Esophagus squamous epithelium (tissue), 4 donors: ENCODE measurements around the genes CFHR4, F13B and PTPRC.

- PRO-cap = bidirectional peak, plus-strand start at chr1:192512663, minus-strand start at chr1:192512418
- RAMPAGE, long total RNA, 4 experiments = no peak in any of the 4 experiments
Observed at GRCh38 chr1:192512568-192512868, 63.1 kb upstream of the RGS1 start.

GRCh38 chr1:192827163-192827675 is 18.4 kb downstream of the RGS2 start:
- PRO-cap = unidirectional peak, plus-strand start at chr1:192827496
- RAMPAGE, long total RNA, 4 experiments = no peak in any of the 4 experiments

DNA sequence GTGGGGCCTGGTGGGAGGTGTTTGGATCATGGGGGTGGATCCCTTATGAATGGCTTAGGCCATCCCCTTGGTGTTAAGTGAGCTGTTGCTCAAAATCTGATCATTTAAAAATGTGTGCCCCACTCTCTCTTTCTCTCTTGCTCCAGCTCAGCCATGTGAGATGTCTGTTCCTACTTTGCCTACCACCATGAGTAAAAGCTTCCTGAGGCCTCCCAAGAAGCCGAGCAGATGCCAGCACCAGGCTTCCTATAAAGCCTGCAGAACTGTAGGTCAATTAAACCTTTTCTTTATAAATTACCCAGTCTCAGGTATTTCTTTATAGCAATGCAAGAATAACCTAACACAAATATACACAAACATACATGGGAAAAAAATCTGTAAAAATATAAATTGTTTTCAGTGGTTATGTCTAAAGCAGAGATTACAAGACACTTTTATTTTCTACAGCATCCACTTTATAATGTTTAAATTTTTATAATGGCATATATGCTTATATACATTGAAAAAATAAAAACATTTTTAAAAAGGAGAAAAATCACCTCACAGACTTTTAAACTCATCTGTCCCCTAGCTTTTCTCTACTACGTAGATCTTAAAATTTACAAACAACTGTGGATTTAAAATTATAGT is 13.7 kb downstream of the UCHL5 start:
- PRO-cap = no peak
- RAMPAGE, long total RNA, 4 experiments = no peak in any of the 4 experiments

DNA sequence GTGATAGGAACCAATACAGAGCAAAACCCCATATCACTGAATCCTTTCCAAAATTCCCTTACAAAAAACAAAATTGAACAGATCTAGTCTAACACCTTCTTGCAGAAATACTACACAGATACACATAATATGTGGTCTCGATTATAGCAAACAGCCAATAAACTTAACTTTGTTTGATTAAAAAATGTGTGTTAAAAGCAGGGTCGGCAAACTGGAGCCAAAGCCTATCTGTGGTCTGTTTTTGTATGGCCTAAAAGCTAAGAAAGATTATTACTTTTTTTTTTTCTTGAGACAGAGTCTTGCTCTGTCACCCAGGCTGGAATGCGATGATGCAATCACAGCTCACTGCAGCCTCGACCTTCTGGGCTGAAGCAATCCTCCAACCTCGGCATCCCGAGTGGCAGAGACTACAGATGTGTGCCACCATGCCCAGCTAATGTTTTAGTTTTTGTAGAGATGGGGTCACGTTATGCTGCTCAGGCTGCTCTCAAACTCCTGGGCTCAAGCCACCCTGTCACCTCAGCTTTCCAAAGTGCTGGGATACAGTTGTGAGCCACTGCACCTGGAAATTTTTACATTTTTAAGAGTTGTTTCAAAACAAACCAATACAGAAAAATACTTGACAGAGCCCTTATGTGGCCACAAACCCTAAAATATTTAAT is 6.4 kb upstream of the GLRX2 start:
- PRO-cap = unidirectional peak, plus-strand start at position 374 of the sequence
- RAMPAGE, long total RNA, 4 experiments = no peak in any of the 4 experiments

GRCh38 chr1:193257104-193257961 is 70.9 kb upstream of the B3GALT2 start:
- PRO-cap = no peak
- RAMPAGE, long total RNA, 4 experiments = no peak in any of the 4 experiments

DNA sequence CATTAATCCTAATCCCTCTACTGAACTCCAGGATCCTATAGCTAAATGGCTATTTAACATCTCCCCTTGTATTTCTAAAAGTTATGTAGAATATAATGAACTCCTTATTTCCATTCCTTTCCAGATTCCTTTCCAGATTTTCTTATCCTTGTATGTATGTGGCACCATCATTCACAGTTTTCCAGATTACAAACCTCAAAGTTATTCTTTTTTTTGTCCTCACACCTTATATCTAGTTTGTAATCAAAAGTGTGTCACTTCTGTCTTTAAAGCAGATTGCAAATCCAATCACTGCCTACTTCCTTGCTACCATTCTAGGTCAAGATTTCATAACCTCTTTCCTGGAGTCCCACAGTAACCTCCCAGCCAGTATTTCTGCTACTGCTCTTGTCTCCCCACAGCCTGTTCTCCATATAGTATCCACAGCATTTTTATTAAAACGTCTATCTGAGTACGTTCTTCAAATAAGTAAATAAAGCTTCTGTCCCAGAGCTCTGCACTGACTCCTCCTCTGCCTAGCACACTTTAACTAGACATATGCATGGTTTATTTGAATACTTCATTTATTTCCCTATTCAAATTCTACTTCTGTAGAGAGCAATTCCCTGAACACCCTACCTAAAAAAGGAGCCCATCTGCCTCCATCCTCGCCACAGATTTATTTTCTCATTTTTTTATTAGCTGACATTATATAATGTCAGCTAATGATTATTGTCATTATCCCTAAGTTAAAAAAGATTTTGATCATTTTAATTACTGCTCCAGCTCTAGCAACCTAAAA is 157.7 kb downstream of the KCNT2 start:
- PRO-cap = no peak
- RAMPAGE, long total RNA, 4 experiments = no peak in any of the 4 experiments

DNA sequence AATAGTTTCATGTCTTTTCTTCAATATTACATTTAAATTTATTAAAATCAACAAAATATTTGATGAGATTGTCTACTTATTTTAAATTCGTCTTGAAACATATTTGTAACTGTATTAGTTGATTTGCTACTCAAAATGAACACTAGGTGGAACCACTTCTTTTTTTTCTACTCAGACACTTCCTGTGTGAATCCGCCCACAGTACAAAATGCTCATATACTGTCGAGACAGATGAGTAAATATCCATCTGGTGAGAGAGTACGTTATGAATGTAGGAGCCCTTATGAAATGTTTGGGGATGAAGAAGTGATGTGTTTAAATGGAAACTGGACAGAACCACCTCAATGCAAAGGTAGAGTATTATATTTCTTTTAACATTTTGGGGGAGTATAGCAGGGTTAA is 8.4 kb downstream of the CFHR1 start:
- PRO-cap = no peak
- RAMPAGE, long total RNA, 4 experiments = no peak in any of the 4 experiments

- PRO-cap = no peak
- RAMPAGE, long total RNA, 4 experiments = no peak in any of the 4 experiments
Observed at GRCh38 chr1:196887832-196888359, at the start of gene CFHR4. CFHR4 (plus strand) TSS chr1:196888052.

DNA sequence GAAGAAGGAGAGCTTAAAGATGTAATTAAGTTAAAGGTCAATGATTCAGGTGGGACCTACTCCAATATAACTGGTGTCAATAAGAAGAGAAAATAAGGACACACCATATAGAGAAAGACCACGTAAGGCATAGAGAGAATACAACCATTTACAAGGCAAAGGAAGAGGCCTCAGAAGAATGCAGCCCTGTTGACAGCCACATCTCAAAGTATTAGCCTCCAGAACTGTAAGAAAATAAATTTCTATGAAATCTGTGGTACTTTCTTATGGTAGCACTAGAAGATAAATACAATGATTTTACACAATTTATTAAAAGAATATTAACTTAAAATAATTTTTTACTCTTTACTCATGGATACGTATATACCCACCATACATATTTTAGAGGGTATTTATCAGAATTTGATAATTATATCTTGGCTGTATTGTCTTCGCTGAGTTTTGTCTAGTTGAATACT is 1.9 kb downstream of the CFHR4 start:
- PRO-cap = no peak
- RAMPAGE, long total RNA, 4 experiments = no peak in any of the 4 experiments

GRCh38 chr1:196907878-196908227 is 20.0 kb downstream of the CFHR4 start:
- PRO-cap = no peak
- RAMPAGE, long total RNA, 4 experiments = no peak in any of the 4 experiments

DNA sequence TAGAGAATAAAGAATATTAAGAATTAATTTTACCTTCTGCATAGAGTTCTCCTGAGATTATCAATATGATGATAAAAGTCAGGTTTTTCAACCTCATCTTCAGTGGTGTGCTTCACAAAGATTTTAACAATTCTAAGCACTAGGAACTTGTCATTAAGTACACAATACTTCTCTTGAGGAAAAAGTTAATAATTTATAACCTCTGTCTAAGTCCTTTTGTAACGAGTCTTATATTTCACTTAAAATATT is at the start of gene F13B:
Gene F13B, minus strand, starts transcription at position 134 of the 249 bp plus-strand sequence.
- PRO-cap = no peak
- RAMPAGE, long total RNA, 4 experiments = no peak in any of the 4 experiments

- PRO-cap = no peak
- RAMPAGE, long total RNA, 4 experiments = no peak in any of the 4 experiments
Observed at GRCh38 chr1:197100594-197101311, 33.7 kb upstream of the F13B start.

- PRO-cap = no peak
- RAMPAGE, long total RNA, 4 experiments = no peak in any of the 4 experiments
Observed at GRCh38 chr1:197142155-197142935, 4.1 kb downstream of the ASPM start.

DNA sequence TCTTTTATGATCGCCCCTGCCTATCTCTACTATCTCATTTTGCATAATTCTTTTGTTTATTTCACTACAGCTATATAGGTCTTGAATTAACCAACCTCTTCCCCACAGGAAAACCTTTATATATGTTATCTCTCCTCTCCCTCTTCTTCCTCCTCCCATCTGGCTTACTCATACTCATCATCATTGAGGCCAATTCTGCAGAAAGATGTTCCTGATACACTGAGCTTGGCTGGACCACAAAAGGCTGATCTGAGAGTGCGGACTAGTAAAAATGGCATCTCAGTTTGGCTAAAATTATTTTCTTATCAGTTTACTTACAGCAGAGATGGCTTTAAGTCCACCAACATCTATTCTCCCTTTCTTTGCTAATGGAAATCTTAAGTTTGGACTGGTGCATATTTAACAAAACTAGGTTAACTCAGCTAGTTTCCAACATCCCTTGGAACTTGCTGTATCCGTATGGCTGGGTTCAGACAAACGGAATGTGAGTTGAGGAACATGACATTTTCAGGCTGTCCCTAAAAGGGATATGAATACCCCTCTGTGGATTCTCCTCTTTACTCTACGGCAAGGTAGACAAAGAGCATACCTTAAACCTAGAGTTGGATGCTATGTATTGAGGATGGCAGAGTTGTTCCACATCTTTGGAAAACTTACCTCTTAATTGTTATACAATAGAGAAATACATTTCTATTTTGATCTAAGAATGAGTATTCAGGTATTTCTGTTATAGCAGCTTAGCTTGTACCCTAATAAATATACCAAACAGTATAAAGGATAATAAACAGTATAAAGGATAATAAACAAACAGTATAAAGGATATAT is 175.2 kb downstream of the DENND1B start:
- PRO-cap = no peak
- RAMPAGE, long total RNA, 4 experiments = no peak in any of the 4 experiments

DNA sequence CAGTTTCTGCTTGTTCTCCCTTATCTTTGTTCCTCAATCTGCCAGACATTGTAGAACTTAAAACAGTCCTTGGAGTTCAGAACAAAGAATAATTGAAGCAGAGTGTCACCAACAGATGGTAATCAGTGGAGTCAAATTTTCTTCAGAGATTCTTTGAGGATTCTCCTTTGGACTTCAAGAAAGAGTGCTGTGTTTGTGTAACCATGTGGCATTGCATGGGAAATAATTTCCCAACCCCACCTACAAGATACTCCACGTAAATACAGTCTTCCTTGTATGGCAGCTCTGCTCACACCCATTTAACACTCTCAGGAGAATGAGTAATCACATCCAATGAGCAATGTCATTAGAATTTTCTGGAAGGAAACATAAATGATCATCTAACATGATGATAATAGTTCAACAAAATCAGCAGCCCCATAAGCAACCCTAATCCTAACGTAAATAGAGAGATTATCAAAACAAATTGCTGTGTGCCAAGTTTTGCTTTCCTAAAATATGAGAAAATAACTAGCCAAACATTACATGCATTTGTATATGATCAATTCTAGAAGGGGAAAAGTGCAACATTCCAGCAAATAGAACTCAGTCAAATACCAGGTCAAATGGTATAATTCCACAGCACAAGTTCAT is 6.8 kb upstream of the DENND1B start:
- PRO-cap = no peak
- RAMPAGE, long total RNA, 4 experiments = start-site peak on the minus strand in 1 of 4 experiments, centred at position 171 of the sequence, 29 reads per replicate

GRCh38 chr1:198076327-198076591 is 80.5 kb upstream of the NEK7 start:
- PRO-cap = no peak
- RAMPAGE, long total RNA, 4 experiments = no peak in any of the 4 experiments

- PRO-cap = no peak
- RAMPAGE, long total RNA, 4 experiments = no peak in any of the 4 experiments
Observed at GRCh38 chr1:198315078-198316270, 158.7 kb downstream of the NEK7 start.

GRCh38 chr1:198320004-198321152 is 163.6 kb downstream of the NEK7 start:
- PRO-cap = no peak
- RAMPAGE, long total RNA, 4 experiments = no peak in any of the 4 experiments

DNA sequence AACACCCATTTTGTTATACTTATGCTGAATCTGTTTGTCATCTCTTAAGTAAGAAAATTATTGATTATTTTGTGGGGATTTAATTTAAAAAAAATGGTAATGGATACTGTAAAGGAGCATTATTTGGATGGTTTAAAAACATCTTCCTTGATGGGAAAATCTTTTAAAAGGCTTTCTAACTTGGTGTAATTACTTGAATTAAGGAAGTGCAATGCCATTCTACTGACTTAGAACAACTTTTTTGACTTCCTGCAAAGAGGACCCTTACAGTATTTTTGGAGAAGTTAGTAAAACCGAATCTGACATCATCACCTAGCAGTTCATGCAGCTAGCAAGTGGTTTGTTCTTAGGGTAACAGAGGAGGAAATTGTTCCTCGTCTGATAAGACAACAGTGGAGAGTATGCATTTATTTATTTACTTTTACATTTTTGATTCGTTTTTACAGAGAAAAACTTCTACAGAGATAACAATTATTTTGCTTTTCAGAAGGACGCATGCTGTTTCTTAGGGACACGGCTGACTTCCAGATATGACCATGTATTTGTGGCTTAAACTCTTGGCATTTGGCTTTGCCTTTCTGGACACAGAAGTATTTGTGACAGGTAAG is at the start of gene PTPRC:
Gene PTPRC, plus strand, starts transcription at position 302 of the 608 bp plus-strand sequence.
- PRO-cap = bidirectional peak, plus-strand start at position 308 of the sequence, minus-strand start at position 277 of the sequence
- RAMPAGE, long total RNA, 4 experiments = start-site peak on the plus strand in 4 of 4 experiments, centred at positions 353 to 418 of the sequence, 73 to 880 reads per replicate

DNA sequence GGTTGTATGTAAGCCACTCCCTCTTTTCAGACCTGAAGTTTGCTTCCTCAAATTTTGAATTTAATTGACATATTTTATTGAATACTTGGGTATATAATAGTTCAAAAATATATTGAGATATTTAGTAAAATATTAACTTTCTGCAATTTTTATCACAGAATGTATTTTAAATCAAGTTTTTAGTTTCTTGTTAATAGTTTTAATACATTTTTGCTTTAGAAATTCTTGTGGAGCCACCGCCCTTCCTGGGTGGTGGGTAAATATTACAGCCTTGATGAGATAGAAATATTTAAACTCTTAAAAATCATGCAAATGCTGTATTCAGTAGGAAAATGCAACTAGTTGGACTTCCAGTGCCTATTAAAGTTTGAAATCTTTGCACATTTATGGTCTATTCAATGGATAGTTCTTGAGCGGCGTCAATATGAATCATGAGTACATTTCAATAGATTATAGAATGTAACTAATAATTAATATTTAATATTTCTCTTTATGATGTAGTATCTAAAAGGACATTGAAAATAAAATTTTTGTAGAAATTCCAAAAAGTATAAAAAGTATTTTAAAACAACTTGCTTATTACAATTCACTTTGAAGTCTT is 1.0 kb downstream of the PTPRC start:
- PRO-cap = no peak
- RAMPAGE, long total RNA, 4 experiments = no peak in any of the 4 experiments